Camera-type eye (tissue), 1 donor: ENCODE data around the gene ZFP42.

GRCh38 chr4:185737543-185738593, 74.1 kb downstream of the SORBS2 start:
- RAMPAGE, long total RNA = no peak

GRCh38 chr4:185795293-185795691, 16.7 kb downstream of the SORBS2 start:
- RAMPAGE, long total RNA = no peak

DNA sequence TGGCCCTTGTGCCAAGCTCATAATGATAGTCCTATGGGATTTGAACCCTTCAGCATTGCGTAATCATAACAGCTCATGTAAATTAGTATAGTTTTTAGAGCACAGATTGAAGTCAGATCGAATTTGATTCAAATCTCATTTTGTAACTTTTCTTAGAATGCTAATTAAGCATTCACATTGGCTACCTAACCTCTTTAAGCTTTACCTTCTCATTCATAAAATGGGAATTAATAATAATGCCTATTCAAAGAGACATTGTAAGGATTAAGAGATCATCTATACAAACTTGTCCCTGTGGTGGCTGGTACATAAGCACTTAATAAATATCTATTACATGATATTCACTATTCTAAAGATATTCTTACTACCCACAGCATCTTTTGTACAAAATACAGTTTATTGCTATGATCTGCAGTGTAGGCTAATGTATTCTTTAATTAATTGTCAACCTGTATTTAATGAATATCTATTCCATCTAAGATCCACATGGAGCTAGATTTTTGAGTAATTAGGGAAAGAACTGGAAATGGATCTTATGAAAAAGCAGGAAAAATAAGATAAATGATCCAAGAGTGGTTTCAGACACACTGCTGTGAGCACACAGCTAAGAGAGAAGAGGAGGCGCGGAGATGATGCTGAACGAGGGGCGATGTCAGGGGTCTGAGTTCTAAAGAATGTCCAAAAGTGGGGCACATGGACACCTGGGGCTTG, 48.0 kb downstream of the TLR3 start:
- RAMPAGE, long total RNA = no peak

DNA sequence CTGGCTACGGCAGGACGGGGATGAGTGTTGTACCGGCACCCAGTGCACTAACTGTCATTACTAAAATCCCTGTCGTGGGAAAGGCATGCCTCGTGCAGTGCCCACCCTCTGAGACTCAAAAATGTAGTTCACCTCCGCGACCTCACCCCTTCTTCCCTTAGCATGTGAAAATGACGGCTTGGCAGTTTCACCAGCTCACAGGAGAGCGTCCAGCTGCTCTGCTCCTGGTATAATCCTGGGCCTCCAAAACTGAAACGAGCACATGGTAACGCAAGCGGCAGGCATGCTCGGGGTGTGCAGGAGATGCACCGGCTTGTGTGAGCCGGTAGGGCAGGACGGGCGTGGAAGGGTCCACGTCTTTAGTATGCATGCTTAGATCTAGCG, 47.4 kb upstream of the CYP4V2 start:
- RAMPAGE, long total RNA = no peak

- RAMPAGE, long total RNA = no peak
Measured at GRCh38 chr4:186144392-186145261, 46.7 kb upstream of the CYP4V2 start.

DNA sequence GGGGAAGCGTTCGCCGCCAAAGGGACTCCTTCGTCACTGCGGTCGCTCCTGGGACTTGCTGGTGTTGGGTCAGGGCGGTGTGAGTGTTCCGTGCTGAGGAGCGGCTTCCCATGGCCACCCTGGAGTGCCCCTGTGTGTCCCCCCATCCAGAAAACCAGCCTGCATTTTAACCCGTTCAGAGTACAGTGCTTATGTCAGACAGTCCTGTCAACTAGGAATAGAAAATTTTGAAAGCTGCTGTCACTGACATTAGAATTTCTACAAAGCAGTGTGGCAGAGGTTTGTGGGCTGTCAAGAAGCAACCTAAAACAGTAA, 46.1 kb upstream of the CYP4V2 start:
- RAMPAGE, long total RNA = no peak

DNA sequence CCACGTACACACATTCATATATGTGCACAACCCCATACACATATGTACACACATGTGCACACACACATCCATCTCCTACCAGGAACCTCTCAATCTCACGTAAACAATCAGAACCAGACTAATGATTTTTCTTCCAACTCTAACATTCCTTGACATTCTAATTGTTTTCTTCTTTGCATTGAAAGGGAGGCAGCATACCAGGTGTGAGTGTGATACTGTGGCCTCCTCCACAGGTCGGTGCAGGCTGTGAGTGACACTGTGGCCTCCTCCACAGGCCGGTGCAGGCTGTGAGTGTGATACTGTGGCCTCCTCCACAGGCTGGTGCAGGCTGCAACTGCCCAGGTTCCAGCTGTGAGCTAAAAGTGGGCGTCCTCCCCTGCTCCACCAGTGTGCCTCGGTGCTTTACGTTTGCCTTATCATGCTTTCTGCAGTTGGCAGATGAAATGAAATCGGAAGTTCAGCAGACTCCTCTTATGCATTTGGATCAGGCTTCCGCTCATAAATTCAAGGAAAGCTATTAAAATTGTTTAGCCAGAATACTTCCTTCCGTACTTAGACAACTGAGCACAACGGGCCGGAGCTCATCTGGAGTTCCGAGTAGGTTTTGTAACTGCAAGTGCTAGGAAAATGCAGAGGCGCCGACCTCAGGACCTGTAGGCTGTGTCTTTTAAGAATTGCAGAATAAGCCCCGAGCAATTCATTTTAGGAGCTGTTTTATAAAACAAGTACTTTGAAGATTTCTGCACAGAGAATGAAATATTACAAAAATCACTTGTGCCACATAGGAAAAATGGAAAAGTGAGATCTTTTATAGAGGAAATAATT, 12.0 kb downstream of the CYP4V2 start:
- RAMPAGE, long total RNA = no peak

DNA sequence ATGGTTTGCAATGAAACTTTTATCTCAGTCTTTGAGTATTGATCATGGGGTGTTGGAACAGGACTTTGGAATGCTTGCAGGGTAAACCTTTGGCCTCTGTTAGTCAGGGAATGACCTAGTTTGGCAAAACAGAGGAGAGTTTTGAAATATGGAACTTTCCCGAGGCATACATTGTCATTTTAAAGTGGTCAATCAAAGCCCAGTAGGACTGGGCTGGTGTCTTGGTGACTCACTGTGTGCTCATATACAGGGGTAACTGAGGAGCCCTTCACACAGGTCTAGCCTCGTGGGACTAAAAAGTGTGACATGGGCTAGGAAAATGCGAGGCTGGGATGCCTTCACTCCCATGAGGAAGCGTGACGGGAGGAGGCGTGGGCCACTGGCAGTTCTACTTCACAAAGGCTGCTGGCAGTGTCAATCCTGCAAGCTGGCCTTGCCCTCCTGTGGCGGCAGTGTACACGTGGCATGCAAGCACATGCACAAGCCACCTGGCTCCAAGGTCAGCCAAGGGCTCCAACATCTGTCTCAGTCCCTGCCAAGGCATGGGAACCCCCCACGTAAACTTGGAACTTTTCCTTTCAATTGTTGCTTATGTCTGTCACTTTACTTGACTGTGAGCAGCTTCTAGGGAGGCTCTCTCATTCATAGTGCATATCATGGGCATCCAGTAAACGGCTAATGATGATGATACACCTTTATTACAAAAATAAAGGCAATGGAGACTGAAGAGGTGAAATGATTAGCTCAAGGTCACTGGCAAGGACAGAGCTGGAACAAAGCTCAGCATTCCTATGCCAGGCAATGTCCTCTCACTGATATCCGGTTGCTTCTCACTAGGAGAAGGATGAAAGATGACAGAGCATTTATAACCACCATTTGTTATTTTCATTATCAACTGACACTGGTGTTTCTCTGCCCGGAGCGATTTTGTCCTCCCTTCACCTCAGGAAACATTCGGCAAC, 5.1 kb upstream of the F11 start:
- RAMPAGE, long total RNA = no peak

GRCh38 chr4:186265142-186265623, 806 bp upstream of the F11 start:
- RAMPAGE, long total RNA = no peak

GRCh38 chr4:186596903-186597232, 41.5 kb upstream of the MTNR1A start:
- RAMPAGE, long total RNA = no peak

DNA sequence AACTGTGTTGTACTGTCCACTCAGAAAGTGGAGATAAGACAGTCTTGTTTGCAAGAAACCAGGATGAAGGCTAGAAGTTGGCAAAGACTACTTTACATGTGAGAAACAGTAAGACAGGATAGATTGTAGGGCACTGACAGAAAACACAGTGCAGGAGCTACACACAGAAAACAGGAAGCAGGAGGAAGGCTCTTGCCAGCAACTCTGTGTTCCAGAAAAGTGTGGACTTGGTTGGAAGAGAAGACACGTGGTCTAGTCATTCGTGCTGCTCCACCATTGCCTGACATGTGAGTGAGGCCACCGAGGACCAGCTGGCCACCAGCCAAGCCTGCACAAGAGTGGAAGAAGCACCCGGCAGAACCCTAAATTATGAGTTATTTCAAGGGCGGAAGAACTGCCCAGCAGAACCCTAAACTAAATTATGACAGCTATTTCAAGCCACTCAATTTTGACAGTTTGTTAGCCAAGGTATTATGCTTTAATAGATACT, 78.7 kb downstream of the FAT1 start:
- RAMPAGE, long total RNA = no peak

DNA sequence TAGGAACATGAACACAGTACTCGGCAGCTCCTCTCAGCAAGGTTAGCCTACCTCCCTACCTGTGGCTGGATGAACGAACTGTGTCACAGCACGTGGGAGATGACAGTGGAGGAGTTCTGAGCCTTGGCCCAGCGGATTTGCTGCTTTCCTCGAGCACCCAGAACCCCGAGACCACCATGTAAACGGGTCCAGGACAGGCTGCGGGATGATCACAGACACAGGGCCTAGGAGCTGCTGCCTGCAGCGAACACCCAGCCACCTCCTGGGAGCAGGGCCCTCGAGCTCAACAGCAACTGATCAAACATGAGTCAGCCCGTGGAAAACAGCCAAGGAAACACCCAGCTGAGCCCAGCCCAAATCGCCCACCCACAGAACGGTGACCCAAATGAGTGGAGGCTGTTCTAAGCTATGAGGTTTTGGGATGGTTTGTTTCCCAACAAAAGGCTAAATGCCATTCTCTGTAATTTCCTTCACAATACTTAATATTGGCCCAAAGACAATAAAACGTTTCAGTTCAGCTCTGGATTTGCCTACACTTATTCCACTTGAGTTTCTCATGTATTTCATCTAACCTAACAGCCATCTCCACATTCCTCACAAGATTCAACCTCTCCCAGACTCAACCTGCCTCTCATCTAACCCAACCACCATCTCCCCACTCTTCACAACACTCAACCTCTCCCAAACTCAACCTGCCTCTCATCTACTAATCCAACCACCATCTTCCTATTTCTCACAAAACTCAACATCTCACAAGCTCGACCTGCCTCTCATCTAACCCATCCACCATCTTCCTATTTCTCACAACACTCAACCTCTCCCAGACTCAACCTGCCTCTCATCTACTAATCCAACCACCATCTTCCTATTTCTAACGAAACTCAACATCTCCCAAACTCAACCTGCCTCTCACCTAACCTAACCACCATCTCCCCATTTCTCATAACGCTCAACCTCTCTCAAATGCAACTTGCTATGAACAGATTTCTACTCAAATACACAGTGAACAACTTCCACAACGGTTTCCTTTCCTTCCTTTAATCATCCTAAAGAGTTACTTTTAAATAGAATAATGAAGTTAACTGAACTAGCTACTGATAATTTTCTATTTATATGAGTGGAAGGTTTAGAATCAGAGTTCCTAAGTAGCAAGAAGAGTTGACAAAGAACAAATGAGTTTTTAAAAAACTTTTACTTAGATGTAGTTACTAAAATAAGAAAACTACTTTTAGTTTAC, 29.9 kb downstream of the FAT1 start:
- RAMPAGE, long total RNA = no peak

DNA sequence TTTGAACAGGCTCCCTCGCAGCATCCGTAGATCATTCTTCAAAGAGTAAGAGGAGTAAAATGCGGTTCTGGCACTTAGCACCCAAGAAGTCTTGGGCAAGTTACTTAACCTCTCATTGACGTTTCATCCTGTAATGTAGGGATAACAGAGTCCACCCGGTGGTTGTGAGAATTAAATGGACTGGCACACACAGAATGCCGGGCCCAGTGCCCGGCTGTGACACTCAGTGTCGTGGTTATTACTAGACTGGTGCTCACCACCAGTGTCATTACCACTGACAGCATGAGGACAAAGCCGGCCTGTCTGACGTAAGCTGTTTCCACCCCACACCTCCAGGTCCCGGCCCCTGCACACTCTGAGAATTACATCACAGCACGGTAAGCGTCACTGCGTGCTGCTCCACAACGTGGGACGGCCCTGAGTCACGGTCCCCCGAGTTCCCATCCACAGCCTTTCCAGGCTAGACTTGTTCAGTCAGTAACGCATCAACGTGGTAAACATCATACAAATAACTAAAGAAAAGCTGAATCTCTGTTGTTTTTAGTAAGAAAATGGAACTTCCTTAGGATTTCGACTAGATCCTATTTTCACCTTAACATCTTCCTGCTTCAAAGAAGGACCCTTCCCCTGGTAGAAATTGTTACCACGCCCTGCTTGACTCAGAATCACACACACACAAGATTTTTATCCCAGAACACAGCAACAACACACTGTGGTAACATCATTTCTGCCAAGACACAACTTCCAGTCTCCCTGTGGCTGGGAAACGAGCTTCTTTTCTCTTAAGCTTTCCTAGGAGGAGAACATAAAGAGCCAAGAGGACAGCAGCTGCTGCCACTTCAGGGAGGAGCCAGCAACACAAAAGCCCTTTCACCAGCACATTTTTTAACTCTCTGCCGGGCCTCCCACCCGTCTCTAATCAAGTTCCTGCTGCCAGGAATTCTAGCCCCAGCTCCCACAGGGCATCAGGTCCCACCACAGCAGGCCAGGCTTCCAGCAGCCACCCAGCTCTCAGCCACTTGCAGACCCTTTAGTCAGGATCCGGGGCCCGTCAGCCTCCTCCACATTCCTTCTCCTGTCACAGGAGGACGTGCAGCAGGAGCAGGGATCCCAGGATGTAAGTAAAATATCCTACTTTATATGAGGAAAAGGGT, 22.7 kb downstream of the FAT1 start:
- RAMPAGE, long total RNA = no peak

- RAMPAGE, long total RNA = no peak
Measured at GRCh38 chr4:186758944-186759785, 35.5 kb upstream of the FAT1 start.

GRCh38 chr4:186840940-186841405, 117.3 kb upstream of the FAT1 start:
- RAMPAGE, long total RNA = no peak

DNA sequence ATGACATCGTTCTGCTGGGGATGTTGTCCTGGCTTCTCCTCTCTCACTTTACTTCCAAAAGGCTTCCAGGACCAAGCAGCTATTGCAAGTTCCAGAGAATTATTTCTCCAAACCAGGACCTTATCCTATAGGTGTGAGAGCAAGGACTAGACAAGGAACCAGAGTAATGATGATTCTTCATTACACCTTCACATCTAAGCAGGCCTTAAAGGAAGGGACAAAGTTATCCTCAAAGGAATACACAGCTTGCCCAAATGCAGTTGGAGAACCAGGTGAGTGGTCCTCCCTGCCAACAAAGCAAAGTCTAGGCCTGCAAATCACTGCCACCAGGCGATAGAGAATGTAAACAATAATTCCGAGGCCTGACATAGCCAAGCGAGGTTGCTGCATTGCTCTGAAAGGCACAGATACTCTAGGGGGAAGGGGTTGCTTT, 178.1 kb upstream of the FAT1 start:
- RAMPAGE, long total RNA = no peak

DNA sequence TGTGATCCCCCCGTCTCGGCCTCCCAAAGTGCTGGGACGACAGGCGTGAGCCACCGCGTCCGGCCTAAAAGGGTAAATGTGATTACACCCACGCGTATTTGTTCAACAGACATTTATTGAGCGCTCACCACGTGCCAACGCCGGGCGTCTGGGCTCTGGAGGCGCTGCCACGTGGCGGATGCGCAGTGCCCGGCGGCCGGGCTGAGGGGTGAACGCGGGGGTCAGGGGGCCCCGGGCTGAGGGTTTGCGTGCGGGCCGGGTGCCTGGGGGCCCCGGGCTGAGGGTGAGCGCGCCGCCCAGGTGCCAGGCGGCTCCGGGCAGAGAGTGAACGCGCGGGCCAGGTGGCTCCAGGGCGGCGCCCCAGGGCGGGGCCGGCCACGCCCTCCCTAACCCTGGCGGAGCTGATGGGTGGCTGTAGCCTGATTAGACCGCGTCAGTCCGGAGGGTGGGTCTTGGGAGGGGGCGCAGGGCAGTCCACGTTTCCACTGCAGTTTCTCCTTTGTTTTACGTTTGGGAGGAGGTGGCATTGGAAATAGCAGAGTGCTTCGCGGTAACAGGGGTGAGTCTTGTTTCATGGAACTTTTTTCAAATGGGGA, at the start of gene ZFP42:
TSS of gene ZFP42 (plus strand) at position 490 of the 596 bp plus-strand sequence.
- RAMPAGE, long total RNA = no peak

DNA sequence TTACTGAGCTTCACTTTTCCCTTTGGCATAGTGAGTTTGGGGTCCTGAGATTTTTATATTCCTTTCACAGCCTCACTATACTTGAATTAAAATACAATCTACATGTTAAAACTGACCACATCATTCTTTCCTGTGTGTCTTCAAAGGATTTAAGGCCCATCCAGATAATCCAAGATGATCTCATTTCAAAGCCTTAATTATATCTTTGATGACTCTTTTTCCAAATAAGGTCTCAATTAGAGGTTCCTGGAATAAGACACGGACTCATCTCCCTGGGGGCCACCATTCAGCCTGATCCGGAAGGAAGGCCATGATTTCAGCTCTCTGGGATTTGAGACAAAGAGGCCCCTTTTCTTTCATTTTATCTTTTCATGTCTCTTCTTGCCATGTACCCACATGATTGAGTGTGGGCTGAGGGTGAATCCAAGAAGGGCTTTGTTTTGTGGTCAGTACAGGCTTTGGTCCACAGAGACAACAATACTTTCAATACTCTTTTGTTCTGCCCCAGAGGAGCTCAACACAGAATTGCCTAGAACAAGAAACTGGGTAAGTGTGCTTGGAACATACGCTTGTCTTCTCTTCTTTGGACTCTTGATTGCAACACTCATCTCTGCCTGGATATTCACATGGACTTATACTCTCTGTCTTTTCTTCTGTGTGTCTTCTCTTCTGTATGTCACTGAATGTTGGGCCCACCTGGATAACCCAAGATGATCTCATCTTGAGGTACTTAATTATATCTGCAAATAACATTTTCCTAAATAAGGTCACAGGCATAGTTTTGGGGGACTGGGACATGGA, 261.2 kb downstream of the TRIML1 start:
- RAMPAGE, long total RNA = no peak

DNA sequence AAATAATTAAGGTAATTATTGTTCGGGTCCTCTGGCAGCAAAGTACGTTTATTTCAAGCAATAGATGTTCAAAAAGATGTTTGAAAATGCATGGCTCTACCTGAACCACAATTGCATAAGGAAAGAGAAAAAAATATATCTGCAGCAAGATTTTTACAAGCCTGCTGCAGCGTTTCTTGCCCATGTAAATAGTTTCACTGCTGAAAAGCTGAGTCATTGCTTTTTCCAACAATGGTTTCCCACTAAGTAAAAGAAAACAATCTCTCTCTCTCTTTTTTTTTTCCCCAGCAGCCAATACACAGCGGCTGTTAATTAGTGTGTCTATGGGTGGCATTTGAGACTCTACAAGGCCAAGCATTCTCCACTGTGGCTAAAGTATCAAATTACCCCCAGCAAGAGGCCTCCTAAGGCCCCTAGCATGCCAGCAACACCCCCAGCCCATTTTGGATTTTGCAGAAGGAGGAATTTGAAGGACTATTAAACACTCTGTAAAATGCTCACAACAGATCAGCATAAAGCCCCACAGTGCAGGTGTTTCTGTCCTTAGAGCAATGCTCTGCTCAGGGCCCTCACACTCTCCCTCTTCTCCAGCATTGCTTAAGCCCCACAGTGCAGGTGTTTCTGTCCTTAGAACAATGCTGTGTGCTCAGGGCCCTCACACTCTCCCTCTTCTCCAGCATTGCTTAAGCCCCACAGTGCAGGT, 837.4 kb downstream of the TRIML1 start:
- RAMPAGE, long total RNA = no peak

- RAMPAGE, long total RNA = no peak
Measured at GRCh38 chr4:189001289-189001790, 862.1 kb downstream of the TRIML1 start.